SK-N-DZ (cell line): ENCODE measurements around the gene TBC1D3C.

GRCh38 chr17:35890781-35891316, 10.7 kb upstream of the CCL5 start:
RAMPAGE:
- cytosol, long total RNA = no peak
- nucleus, long total RNA = no peak

DNA sequence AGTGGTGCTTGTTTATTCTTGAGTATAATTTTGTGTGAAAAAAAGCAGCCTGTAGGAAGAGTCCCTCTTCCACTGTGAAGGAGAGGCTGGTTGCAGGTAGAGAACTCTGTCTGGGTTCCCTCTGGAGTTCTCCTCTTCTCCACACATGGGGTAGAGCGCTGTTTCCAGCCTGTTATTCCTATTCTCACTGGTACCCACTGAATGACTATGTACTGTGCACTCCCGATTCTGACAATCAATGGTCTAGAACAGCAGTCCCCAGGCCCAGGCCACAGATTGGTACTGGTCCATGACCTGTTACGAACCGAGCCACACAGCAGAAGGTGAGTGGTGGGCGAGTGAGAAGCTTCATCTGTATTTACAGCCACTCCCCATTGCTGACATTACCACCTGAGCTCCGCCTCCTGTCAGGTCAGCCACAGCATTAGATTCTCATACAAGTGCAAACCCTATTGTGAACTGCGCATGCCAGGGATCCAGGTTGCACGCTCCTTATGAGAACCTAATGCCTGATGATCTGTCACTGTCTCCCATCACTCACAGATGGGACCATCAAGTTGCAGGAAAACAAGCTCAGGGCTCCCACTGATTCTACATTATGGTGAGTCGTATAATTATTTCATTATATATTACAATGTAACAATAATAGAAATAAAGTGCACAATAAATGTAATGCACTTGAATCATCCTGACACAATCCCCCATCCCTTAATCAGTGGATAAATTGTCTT, 15.3 kb downstream of the CCL4 start:
RAMPAGE:
- cytosol, long total RNA = no peak
- nucleus, long total RNA = no peak

GRCh38 chr17:36127153-36127881, 23.7 kb downstream of the CCL4 start:
RAMPAGE:
- cytosol, long total RNA = no peak
- nucleus, long total RNA = no peak

DNA sequence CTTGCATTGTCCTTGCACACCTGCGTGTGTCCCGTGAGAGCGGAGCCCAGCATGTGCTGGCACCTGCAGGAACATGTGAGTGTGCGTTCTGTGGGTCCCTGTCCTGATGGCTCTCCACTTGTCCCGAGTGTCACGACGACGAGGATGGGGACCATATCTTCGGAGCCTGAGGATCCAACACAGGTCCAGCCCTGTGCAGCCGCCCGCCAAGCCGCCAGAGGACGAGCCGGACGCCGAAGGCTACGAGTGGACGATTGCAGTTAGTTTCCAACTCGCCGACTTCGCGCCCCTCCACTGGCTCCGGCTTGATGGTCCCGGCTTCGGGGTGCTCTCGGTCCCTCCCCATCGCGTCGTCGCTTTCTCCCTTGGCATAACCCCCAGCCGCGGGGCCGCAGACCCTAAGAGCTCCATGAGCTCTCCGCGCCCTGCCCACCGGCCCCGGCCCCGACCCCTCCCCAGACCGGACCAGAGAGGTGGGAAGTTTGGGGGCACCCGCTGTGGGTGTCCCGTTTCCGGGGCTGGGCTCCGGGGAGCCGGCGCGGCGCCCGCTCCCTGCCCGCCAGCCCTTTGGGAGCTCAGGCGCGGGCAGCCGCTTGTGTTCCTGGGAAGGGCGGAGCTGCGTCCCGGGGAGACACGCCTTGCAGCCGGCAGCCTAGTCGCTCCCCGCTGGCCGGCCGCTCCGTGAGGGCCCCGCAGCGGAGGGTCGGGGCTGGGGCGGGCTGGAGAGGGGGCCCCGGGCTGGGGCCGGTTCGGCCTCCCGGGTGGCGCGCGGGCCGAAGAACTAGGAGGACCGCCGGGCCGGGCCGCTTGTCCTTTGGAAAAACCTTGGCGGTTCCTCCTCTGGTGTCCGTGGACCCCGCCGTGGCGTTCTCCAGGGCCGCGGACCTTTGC, 6.3 kb upstream of the TBC1D3B start:
RAMPAGE:
- cytosol, long total RNA = no peak
- nucleus, long total RNA = no peak

GRCh38 chr17:36940242-36940630, 3.0 kb downstream of the LHX1 start:
RAMPAGE:
- cytosol, long total RNA = no peak
- nucleus, long total RNA = no peak

GRCh38 chr17:36949660-36949993, 873 bp downstream of the AATF start:
RAMPAGE:
- cytosol, long total RNA = no peak
- nucleus, long total RNA = no peak

DNA sequence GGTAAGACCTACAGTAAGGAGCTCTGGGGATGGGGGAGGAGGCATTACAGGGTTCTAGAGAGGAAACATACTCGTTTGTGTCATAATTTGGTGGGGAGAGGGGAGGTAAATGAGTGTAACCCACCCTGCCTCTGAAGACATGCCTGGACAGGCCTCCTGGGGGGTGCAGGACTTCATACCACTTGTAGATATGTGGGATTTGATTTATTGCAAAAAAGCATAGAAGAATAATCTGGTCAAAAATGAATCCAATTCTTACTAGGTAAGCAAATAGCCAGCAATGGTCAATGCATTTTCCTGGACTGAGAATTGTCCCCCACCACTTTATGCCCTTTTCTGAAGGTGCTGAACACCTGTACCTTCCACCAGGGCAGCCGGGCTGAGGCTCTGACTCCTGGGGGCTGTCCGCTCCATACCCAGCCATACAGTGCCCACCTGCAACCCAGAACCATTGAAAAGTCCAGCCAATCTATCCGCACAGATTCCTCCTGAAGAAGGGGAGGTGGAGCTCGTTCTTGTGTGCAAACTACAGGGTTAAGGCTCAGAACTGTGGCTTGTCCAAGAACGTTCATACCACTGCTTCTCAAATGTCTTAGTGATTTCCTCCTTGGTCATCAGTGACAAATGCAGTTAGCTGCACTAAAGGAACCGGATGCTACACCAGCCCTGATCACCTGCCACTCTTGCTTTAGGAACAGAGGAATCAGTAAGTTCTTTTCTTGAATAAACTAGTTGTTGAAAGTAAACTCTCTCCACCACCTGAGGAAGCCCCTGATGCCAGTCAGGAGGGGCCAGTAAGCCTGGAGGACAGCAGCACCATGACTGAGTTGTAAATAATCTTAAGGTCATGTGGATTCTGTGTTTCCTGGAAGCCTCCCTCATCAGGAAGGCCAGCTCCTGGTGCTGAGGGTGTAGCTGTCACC, 136.8 kb downstream of the AATF start:
RAMPAGE:
- cytosol, long total RNA = no peak
- nucleus, long total RNA = no peak

DNA sequence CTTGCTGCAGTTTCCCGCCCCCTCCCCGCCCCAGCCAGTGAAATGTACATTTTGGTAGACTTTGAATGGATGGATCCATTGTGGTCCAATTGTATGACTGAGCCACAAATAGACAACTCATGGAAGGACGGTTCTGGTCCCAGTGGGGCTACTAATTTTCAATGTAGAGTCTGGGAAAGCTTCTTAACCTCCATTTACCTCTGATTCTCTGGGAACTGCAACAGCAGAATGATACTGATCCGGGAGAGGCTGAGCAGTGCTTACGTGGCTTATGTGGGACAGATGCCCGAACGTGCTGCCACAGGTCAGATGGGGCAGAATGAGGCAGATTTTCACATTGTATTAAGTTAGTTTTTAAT, 11.2 kb downstream of the DUSP14 start:
RAMPAGE:
- cytosol, long total RNA = no peak
- nucleus, long total RNA = no peak

DNA sequence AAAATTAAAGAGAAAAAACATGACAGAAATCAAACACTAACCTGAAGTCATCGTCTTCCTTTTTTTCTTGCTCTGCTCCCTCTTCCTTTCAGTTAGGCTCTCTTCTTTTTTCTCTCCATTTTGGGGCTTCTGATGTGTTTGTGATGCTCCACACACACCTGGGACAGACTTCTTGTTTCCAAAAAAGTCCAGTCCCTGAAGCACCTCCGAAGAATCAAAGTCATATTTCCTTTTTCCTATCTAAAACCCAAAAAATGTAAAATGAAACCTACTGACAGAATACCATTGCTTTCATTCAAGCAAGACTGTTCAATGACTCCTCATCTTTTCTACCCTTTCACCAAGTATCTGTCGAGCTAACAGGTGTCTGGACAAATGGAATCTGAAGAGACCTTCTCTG, 1.2 kb downstream of the DDX52 start:
RAMPAGE:
- cytosol, long total RNA = no peak
- nucleus, long total RNA = no peak

DNA sequence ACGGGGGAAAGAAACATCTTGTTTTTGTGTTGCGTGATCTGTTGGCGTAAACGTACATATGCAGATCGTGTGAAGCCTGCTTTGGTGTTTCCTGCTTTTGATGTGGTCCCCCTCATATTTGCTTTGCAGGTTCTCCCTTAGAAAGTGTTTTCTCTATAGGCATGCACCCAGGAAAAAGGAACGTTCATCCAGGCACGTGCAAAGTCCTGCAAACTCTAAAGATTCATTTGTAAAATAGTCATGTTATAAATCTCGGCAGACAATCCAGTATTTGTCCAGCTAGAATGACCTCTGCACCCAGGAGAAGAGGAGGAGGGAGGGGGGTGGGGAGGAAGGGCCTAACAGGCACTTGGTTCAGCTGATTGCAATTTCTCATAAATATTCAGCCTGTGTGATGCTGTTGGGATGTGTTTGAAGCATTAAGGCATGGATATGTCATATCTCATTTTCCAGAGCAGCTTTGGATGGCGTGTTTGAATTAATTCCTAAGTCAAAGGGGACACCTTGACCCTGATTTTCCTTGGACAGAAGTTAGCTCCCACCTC, 40.3 kb upstream of the DDX52 start:
RAMPAGE:
- cytosol, long total RNA = no peak
- nucleus, long total RNA = no peak

DNA sequence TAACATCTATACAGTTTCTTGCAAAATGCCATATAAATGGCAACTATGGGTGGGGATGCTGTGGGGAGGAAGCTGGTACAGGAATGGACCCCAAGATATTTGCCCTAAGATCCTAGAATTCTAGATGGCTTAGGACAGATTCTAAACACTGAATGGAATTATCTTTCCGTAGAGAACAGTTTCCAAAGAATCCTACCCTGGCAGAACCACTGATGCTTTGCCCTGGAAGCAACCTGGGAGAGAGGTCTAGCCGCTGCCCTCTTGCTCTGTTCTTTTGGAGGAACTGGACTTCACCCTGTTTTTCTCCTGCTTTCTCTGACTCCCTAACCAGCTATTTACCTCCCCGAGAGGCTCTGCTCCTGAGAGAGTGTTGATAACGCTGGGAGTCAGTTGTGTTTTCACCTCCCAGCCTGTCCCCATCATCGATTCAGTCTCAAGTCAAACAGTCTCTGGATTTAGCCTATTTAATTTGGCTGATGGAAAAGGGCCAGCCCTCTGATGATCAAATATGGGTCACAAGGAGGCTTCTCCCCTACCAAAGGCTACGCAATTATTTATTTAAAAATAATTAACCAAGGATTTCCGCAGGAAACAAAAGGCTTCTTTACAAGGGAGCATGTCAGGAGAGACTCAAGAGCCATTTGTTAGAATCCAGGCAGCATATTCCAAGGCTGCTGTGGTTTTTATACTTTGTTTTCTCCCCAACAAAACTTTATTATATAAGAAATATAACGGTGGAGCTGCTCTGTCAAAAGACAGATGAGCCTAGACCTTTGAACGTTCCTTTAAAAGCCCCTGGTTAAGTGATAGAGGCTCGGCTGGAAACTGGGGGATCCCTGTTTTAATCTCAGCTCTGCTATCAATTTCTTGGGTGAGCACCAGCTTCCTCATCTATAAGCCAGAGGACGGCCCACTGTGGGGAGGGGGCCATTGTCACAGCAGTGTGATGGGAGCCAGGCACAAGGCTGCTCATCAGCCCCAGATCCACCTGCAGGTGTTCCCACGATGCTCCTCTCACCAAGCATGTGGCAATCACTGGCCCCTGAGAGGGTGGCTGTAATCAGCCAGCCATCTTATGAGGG, 31.7 kb downstream of the HNF1B start:
RAMPAGE:
- cytosol, long total RNA = no peak
- nucleus, long total RNA = no peak

DNA sequence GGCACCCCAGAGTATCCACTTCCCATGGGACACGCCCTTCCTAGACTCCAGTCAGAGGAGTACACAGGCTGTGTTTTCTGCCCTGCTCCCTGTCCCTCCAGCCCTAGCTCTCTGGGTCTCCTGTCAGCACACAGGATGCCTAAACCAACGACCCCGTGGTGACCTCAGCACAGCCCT, 15.1 kb downstream of the HNF1B start:
RAMPAGE:
- cytosol, long total RNA = no peak
- nucleus, long total RNA = no peak

DNA sequence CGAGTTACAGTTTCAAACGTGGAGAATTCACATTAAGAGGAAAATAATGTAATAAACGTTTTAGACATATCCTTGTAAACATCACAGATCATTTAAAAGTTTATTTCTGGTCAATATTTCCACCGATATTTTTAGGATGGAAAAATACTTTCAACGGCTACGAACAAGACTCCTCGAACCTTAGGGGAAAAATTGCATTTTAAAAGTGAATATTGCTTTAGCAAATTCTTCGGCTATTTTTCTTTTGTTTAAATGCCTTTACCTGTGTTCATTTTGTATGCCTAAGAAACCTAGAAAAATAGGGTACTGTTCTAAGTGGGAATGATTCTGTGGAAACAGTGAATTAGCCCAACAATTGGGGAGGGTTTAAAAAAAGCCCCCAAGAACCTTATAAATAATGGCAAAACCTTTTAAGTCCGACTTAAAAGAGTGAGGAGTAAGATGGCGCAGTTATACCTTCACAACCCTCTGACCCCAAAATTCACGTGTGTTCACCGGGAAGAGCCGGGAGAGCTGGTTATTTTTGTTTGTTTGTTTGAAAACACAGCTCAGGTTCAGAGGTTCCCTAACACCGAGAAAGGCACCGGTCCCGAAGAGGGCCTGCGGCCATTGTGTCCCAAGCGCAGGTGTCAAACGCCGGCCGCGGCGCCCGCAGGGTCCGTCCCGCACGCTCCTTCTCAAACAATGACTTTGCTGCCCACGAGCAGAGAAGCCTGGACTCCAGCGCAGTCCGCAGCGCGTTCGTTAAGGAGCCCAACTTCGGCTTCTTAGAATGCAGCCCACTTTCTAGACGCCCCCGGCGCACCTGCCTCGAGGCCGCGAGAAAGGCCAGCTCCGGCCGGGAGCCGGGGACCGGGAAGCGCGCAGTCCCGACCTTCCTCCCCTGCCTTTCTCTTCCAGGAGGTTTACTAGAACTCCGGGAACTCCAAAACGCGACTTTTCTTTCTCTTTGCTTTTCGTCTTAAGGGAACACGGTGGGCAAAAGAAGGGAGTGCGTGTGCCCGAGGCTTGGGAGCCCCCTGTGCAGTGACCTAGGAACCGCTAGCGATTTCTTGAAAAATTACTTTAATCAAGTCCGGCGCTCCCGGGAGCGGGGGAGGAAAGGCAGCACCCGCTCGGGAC, 3.0 kb downstream of the HNF1B start:
RAMPAGE:
- cytosol, long total RNA = no peak
- nucleus, long total RNA = no peak

RAMPAGE:
- cytosol, long total RNA = no peak
- nucleus, long total RNA = no peak
Observed at GRCh38 chr17:37743394-37743992, 1.4 kb downstream of the HNF1B start.

DNA sequence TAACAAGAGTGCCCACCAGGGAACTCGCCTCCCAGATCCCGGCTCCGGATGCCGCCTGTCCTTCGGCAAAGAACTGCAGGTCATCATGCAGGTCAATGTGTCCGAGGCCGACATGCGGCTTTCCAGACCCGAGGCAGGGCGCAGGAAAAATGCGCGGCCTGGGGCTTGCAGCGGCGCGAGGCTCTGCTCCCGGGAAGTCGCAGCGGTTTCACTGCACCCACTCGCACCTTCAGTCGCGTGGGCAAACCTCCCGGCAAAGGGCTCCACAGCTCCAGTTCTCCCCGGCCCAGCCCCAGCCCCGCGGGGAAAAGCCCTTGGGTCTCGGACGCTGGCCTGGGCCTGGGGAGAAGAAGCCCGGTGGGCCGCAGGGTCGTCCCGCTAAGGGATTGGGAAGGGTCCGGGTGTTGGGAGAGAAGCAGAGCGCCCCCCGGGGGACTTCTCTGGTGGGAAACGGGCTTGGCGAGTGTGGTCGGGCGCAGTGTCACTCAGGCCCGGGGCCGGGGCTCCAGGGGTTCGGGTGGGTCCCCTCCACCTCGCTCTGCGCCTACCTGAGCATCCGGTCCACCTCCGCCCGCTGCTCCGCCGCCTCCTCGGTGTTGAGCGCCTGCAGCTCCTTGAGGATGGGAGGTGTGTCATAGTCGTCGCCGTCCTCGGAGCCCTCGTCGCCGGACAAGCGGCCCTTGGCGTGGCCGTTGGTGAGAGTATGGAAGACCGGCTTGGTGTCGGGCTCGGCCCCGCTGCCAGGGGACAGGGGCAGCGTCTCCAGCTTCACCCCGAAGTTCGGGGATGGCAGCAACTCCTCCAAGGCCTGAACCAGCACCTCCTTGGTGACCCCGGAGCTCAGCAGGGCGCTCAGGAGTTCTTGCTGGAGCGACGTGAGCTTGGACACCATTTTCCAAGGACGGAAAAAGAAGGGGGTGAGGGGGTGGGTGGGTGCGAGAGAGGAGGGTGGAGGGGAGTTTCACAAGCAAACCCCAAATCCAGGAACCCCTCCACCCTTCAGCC, 564 bp downstream of the HNF1B start:
RAMPAGE:
- cytosol, long total RNA = no peak
- nucleus, long total RNA = no peak

DNA sequence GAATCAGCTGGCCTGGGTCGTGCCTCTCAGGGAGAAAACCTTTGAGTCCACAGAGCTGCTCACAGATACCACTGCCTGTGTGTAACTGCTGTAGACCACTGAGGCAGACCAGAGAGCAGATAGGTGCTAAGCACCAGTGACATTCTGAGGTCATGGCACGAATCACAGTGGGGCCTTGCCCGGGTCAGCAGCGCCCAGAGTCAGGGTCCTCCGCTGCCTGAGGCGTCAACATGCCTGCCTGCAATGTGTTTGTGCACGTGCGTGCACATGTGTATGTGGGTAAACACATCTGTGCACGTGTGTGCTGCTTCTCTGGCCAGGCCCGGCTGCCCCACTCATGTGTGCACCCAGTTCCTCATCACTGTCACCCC, at the start of gene TBC1D3C:
TSS of gene TBC1D3C (minus strand) at position 128 of the 371 bp plus-strand sequence.
RAMPAGE:
- cytosol, long total RNA = no peak
- nucleus, long total RNA = no peak

GRCh38 chr17:38418669-38419561, 9.3 kb upstream of the ARHGAP23 start:
RAMPAGE:
- cytosol, long total RNA = no peak
- nucleus, long total RNA = no peak

GRCh38 chr17:38425671-38426217, 2.5 kb upstream of the ARHGAP23 start:
RAMPAGE:
- cytosol, long total RNA = no peak
- nucleus, long total RNA = no peak

DNA sequence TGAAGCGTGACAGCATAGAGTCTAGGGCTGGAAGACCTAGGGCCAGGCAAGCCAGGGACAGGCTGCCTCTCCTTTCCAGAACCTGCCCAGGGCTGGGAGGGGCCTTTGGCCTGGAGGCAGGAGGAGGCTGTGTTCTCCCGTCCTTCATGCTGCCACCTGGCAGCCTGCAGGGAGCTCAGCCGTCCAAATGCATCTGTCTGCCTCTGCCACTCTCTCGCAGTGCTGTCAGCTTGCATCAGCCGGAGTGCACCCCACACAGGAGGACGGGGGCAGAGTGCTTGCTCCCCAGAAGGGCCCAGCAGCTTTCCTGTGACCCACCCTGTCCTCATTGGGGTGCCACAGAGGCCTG, 31.3 kb downstream of the ARHGAP23 start:
RAMPAGE:
- cytosol, long total RNA = no peak
- nucleus, long total RNA = no peak

GRCh38 chr17:38463403-38464197, 35.3 kb downstream of the ARHGAP23 start:
RAMPAGE:
- cytosol, long total RNA = no peak
- nucleus, long total RNA = no peak